ENCODE data around the gene ADARB1.

DNA sequence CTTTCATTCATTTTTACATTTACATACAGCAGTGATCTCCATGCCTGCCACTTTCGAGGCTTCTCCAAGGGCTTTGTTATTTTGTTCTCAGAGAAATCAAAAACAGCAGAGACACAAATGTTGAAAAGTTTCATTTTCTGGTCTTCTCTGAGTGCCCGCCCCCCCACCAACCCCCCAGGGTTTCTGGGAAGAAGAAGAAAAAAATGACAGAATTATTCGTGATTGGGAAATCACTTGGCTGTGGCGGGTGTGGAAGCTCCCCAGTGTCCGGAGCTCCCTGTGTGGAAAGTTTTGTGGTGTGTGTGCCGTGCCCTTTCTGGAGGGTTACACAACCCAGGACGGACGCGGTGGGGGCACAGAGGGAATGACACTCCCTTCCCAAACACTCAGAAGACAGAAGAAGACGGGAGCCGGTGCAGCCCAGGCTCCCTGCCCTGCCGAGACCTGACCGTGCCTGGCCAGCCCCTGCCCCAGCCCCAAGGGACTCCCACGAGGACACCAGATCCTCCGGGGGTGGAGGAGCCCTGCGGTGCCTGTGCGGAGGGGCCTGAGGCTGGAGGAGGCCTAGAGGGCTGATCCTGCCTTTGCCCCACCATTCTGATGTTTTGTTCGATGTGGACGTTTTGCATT, 33.1 kb upstream of the ADARB1 start:
- PRO-cap: no peak

DNA sequence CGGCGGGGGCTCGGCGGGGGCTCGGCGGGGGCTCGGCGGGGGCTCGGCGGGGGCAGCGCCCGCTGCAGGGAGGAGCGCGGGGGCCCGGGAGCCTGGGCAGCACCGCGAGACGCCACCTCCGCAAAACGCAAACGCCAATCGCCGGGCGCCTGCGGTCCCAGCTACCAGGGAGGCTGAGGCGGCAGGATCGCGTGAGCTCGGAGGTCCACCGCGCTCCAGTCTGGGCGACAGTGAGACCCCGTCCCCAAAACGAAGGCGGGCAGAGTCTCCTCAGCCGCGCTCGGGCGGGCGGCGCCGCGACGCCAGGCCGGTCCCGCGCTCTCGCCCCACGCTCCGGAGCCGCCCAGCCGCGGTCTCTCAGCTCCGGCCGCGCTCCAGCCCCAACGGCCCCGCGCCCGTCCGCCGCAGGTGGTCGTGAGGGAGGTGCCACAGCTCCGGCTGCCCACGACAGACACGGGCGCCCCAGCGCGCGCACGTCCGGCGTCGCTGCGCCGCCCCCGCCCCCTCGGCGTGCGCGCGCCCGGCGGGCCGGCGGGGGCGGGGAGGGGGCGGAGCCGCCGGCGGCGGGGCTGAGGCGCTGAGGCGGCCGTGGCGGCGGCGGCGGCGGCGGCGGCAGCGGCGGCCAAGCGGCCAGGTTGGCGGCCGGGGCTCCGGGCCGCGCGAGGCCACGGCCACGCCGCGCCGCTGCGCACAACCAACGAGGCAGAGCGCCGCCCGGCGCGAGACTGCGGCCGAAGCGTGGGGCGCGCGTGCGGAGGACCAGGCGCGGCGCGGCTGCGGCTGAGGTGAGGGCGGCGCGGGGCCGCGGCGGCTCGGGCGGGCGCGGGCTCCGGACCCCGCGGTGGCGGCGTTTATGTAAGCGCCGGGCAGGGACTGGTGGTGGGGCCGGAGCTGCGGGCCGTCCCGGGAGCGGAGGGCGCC, at the start of gene ADARB1:
TSS of gene ADARB1 (plus strand) at position 572 of the 921 bp plus-strand sequence.
- PRO-cap: unidirectional peak, plus-strand start at position 137 of the sequence; bidirectional peak, plus-strand start at position 580 of the sequence, minus-strand start at position 475 of the sequence

DNA sequence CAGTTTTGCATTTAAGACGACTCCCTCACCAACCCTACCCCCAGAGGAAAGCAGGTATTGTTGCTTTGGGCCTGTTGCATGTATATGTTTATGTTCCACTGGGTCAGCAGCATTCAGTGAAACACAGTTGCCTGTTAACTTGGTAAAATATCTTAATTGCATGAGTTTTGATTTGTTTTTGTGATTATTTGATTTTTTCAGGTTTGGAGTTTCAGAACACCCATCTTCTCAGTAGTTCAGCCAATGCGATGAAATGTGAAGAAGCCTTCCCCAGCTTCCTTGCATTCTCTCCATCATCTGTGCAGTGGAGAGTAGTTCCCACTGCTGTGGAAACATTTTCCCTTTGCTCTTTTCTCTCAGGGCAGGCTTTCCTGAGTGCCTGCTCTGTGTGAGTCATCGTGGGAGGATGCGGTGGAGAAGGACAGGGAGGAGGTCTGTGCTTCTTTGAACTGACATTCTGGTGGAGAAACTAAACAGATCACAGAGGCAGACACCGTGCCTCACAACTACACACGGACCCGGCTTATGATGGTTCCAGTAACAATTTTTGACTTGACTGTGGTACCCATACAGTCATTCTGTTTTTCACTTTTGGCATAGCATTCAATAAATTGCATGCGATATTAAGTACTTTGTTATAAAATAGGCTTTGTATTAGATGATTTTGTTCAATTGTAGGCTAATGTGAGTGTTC, 6.6 kb downstream of the ADARB1 start:
- PRO-cap: no peak

- PRO-cap: no peak
These were observed 26.7 kb downstream of the ADARB1 start for GRCh38 chr21:45101083-45101545.

- PRO-cap: no peak
These were observed 51.8 kb downstream of the ADARB1 start for GRCh38 chr21:45126070-45126755.

GRCh38 chr21:45225776-45226358, 61.8 kb downstream of the POFUT2 start:
- PRO-cap: no peak

GRCh38 chr21:45278428-45278952, 9.2 kb downstream of the POFUT2 start:
- PRO-cap: no peak

- PRO-cap: no peak
These were observed 4.9 kb upstream of the POFUT2 start for GRCh38 chr21:45292293-45293323.

DNA sequence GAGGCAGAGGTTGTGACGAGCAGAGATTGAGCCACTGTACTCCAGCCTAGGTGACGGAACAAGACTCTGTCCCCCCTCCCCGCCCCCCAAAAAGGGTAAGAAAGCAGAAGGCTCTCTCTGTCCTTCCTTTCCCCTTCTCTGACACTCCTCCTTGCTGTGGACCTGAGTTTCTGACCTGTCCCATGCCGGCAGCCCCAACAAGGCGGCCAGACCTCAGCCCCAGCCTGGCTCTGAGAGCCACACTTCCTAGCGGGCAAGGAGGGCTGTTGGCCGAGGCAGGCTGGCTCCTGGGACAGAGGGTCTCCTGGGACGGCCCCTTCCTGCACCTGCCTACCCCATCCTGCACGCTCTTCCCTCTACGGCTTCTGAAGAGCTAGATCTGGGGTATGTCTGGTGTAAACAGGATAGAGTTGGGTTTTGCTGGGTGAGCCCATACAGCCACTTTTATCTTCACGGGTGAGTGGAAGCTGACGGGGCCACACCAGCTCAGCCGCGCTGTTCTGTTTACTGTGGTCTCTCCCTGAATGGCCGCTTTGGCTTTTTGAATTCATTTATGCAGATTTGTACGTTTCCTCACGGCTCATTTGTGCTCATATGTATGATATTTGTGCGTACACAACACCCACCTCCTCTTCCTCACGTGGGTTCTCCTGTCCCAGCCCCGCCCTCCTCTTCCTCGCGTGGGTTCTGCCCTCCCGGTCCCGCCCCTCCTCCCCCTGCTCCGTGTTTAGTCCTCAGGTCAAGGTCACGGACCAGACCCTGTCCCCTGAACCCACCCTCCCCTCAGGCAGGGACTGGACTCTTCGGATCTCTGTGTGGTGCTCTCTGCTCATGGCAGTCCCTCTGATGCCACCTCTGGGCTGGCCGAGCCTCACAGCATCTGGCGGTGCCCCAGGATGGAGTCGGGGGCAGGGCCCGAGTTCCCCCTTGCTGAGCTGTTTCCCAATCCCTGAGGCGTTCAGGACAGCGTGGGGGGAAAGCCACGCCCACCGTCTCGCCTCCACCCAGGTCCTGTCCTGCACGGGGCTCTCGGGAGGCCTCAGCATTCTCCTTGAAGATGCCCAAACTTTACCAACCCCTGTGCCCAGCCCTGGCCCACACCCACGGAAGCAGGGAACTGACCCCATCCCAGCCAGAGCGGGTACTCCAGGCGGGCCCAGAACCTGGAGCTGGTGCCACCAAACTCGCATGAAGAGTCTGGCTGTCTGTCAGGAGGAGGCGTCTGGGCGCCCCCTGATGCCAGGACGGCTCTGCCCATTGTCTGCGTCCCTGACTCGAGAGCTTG, 34.8 kb upstream of the POFUT2 start:
- PRO-cap: no peak

- PRO-cap: no peak
These were observed 37.0 kb upstream of the POFUT2 start for GRCh38 chr21:45324657-45325168.

GRCh38 chr21:45356638-45357169, 48.3 kb upstream of the COL18A1 start:
- PRO-cap: no peak

DNA sequence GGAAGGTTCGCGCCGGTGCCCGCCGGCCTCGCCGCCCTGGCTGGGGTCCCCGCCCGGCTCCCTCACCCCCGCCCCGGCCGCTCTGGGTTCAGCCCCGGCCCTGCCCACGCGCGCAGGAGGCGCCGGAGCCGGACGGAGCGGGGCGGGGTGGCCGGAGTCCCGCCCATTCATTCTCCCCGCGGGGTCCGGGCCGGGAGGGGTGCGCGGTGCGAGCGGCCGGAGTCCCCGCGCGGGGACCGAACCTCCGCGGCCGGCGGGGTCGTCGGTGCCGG, 464 bp downstream of the COL18A1 start:
- PRO-cap: bidirectional peak, plus-strand start at position 170 of the sequence, minus-strand start at position 84 of the sequence

DNA sequence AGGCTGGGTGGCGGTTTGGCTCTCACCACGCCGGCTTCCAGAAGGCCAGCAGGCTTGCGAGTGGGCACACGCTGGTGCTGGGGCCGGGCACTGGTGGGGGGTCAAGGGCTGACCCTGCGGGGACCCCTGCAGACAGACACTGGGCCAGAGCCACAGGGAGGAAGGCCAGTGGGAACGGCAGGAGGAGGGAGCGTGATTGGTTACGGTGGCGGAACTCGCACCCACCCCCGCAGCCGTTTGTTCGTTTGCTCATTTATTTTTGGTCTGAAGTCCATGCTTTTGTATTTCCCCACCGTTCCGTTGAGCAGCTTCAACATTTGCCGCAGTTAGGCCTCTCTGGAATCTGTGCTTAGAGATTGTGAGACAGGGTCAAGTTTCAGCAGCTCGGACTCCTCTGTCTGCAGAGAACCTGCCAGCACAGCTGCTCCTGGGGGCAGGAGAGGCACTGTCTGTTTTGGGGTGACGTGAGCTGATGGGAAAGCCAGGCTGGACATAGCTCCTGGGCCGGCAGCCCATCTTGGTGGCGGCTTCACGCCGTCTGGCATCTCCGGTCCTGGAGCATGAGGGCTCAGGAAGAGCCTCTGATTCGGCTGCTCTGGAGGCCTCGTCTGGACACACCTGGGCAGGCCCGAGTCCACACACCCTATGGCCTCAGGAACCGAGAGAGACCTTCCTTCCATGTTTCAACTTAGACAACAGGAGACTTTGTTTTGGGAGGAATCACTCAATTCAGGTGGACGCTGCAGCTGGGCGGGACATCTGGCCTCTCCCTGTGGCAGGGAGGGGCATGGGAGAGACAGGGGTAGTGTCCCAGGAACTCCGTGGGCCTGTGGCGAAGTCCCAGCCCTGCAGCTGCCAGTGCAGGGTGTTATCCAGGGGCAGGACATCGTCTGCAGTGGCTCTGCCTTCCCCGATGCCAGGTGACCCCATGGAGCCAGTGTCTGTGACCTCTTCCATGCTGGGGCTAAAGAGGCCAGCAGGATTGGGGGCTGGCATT, 5.7 kb downstream of the COL18A1 start:
- PRO-cap: no peak

GRCh38 chr21:45449381-45450294, 44.7 kb downstream of the COL18A1 start:
- PRO-cap: no peak

GRCh38 chr21:45487238-45487933, 54.9 kb downstream of the SLC19A1 start:
- PRO-cap: no peak

- PRO-cap: no peak
These were observed 50.4 kb downstream of the SLC19A1 start for GRCh38 chr21:45491797-45492274.

- PRO-cap: no peak
These were observed 7.0 kb upstream of the SLC19A1 start for GRCh38 chr21:45549107-45549766.

DNA sequence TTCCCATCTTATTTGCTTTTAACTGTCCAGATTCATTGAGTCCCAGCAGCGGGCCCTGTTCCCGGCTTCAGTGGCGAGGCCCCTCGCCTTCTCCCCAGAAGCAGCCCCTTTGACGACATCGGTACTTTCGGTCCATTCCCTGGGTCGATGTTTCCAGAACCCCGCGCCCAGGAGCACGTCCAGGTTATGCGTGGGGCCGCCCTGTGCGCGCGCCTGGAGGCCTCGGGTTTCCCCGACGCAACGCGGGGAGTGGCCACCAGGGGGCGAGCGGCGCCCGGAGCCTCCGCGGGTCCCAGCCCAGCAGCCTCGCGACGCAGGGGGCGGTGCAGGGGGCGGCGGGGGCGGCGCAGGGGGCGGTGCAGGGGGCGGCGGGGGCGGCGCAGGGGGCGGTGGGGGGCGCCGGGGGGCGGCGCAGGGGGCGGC, 12.6 kb upstream of the SLC19A1 start:
- PRO-cap: no peak

GRCh38 chr21:45638566-45639563, 4.7 kb upstream of the PCBP3 start:
- PRO-cap: no peak

DNA sequence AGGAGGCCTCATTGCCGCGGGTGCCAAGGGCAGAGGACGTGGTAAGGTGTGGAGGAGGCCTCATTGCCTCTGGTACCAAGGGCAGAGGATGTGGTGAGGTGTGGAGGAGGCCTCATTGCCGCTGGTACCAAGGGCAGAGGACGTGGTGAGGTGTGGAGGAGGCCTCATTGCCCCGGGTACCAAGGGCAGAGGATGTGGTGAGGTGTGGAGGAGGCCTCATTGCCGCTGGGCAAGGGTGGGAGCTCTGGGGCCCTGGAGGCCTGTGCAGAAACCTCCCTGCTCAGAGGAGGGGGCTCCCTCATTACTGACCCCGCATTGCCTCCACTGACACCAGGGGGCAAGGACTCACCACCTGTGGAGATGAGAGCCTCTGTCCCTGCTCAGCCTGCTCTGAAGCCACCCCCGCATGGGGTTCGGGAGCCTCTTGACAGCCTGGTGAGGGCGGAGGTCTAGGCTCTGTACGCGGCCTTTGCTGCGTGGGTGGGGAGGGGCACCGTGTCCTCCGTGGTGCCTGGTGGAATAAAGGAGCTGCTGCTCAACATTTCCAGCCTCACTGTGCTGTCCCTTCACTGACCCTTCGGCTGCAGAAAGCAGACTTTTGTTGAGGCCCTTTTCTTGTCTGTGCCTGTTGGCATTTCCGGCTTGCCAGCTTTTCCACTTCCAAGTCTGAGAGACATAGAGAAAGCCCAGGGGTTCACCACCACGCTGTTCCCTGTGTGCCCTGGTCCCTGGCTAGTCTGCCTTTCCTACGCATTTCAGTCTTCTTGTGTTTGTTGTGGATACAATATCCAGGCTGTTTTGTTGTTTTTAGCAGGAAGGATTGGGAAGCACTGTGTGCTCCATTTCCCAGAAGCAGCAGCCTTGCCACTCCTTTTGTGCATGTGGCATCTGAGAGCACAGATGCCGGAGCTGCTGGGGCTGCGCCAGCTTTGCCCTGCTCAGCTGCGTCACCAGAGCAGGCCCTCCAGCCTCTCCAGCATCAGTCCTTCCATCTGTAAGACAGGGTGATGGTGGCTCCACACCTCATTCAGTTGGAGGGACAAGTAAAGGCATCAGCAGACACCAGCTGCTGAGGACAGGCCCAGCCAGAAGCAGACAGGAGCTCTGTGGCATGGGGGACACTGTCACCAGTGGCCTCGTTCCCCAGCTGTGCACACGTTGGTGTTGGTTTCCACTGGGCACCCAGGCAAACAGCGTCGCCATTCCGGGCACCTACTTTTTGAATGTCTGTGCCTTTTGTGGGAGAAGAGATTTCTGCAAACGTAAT, 94.7 kb upstream of the COL6A1 start:
- PRO-cap: no peak

Measured in Calu3 (cell line).